Retinal pigment epithelial cell (primary cell): ENCODE results near the genes PCSK2 and BANF2.

- RRBS: 1% methylated on average over 18 of the region's 69 CpGs
Measured at GRCh38 chr20:17226423-17227538, at the start of gene PCSK2. Gene PCSK2, plus strand, starts transcription at chr20:17227040.

- RRBS: no CpG with 5 or more reads among the region's 11 CpGs
Measured at GRCh38 chr20:17567918-17568804, 1.7 kb upstream of the DSTN start.

DNA sequence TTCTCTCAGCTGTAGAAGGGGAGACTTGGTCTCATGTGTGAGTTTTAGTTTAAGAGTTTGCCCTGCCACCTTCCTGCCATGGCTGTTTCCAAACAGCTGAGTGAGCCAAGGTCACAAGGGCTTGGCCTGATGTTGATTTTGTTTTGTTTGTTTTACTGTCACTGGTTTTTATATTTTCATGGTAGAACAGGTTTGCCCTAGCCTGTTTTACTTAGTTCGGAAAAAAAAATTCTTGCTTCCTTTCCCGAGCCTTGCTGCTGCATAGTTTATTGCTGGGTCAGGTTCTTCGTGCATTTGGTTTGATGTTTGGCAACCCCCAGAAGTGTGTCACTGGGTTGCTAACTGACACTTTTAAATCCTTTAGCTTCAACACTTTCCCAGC lies 35.4 kb downstream of the DSTN start:
- RRBS: no CpG with 5 or more reads among the region's 3 CpGs

DNA sequence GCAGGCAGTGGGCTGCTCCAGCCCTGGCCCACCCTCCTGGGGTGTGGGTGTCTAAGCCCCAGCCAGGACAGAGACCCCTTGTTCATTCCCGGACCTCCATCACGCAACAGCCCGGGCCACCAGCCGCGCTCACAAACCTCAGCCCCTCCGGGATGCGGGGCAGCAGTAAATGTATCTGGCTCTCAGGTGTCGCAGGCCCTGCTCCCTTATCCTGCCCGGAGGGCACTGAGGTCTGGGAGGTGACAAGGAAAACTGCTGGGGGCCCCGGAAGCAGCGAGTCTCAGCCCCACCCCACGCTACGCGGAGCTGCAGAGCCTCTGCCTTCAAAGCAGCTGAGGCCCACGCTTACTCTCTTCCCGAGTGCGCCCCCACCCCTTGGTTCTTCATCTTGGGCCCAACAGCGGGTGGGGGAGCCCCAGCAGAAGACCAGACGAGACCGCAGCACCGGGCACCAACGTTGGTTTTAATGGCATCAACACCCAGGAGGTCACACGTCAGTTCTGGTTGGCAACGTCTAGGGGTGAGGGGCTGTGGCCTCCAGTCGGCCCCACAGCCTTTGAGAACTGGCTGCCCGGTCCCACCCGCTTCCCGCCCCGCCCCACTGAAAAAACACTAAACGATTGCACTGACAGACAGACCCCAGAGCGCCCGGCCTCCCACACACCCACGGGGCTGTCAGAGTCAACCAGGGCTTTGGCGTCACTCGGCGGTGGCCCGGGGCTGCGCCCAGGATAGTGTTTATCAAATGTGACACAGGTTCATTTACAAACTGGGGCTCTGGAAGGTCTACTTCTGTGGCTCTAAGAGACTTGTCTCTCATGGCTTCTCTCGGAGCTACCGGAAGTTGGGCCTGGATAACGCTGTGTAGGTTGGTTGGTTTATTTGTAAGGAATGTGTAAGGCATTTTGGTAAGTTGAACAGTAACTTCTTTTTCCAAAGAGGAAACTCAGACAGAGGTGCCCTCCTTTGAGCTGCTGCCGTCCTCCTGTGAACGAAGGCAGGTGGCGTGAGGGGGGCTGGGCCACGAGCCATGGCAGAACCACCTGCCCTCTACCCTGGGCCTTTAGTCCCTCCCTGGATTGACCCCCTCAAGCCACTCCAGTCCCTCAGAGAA lies 43.7 kb downstream of the DSTN start:
- RRBS: 91% methylated on average over 18 of the region's 45 CpGs

- RRBS: no CpG with 5 or more reads among the region's 10 CpGs
Measured at GRCh38 chr20:17621631-17621928, 51.7 kb downstream of the DSTN start.

GRCh38 chr20:17656889-17657651 lies 25.0 kb downstream of the RRBP1 start:
- RRBS: no CpG with 5 or more reads among the region's 13 CpGs

DNA sequence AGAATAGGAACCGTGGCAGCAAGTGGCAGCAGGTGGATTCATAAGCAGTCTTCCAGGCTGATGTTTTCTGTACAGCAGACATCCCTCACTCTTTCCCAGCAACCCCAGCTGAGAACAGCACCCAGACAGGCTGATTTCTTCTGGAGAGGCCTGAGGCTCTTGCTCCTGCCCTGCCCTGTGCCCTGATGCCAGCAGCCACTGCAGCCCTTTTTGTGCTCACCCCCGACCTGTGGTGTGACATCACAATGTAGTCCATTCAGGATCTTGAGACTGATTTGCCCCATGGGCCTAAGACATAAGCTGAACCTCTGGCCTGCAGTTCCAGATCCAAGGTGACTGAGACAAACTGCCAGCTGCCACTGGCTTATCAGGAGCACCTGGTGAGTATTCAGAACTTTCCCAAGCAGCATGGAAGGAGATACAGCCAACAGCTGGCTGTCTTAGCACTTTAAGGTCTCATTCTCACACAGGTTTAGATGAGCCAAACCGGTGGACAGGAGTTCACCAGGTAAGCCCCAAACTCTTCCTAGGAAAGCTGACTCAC lies at the start of gene BANF2:
TSS of gene BANF2 (plus strand) at position 291 of the 544 bp plus-strand sequence.
- RRBS: no CpG with 5 or more reads among the region's 3 CpGs

- RRBS: no CpG with 5 or more reads among the region's 10 CpGs
Measured at GRCh38 chr20:17786039-17786697, 86.4 kb downstream of the BANF2 start.

GRCh38 chr20:17841751-17842305 lies 126.8 kb downstream of the SNX5 start:
- RRBS: no CpG with 5 or more reads among the region's 14 CpGs

- RRBS: no CpG with 5 or more reads among the region's 8 CpGs
Measured at GRCh38 chr20:17869463-17869850, 99.1 kb downstream of the SNX5 start.

GRCh38 chr20:18495875-18496519 lies 1.0 kb downstream of the RBBP9 start:
- RRBS: no CpG with 5 or more reads among the region's 9 CpGs

GRCh38 chr20:19012500-19013057 lies 199.0 kb downstream of the SCP2D1 start:
- RRBS: no CpG with 5 or more reads among the region's 8 CpGs

GRCh38 chr20:19232644-19233385 lies 20.4 kb downstream of the SLC24A3 start:
- RRBS: no CpG with 5 or more reads among the region's 16 CpGs

DNA sequence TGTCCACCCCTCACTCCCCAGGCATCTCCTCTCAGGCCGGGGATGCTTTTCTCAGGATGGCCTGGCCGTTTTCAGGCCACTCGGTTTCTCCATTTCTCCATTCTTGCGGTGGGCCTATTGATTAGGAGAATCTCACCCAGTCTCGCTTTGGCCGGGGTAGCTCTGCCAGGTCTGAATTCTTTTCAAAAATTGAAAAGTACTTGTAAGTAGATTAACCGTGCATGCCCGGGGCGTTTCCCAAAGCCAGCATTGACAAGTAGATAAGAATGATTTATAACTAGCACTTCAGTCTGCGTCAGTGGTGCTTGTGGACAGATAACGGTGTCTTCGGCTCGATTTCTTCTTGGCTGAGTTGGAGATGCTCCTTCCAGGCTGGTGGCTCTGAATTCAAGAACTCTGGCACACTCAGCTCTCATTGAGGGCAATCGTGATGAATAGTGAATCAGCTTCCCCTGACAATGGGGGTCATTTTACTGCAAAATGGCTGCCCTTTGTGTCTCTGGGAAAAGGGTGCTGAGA lies 29.0 kb downstream of the SLC24A3 start:
- RRBS: no CpG with 5 or more reads among the region's 14 CpGs

- RRBS: no CpG with 5 or more reads among the region's 3 CpGs
Measured at GRCh38 chr20:19406522-19407112, 194.2 kb downstream of the SLC24A3 start.

DNA sequence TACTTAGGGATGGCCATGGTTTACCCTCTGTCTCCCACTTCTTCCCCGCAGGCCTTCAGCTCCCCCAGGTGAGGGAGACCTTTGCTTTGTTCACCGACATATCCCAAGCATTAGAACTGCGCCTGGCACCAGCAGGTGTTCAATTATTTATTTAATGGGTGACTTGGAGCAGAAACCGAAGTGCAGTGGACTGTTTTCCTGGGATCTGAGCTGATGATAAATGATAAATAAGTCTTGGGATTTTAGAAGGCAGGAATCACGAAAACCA lies 1.2 kb upstream of the RIN2 start:
- RRBS: no CpG with 5 or more reads among the region's 5 CpGs

- RRBS: no CpG with 5 or more reads among the region's 5 CpGs
Measured at GRCh38 chr20:19757155-19757346, 1.0 kb upstream of the RIN2 start.

- RRBS: no CpG with 5 or more reads among the region's 23 CpGs
Measured at GRCh38 chr20:19888771-19889899, 128.0 kb upstream of the NAA20 start.

DNA sequence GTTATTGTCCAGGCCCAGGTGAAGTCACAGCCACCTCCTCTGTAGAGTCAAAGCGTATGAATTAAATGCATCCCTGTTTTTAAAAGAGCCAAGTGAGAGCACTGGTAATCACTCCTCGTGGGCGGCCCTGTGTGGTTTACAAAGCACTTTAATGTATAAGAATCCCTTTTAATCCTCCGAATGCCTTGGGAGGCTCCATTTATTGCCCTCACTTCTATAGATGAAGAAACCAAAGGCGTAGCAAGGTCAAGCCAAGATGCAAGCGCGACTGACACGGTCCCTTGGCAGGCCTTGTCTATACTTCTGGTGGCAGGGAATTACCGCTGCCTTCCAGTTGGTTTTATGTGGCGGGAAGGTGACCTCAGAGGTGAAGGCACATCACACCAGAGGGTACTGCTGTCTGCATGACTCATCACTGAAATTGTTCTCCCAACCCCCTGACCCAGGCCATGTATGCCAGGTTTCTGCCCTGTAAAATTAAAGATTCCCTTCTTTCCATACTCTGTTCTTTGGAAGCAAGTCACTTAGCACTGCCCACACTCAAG lies 36.2 kb upstream of the NAA20 start:
- RRBS: no CpG with 5 or more reads among the region's 10 CpGs